ENCODE measurements around a stretch of chr12.

GRCh38 chr12:28543322-28543830 is 353.1 kb downstream of the CCDC91 start:
- PRO-cap, 2 experiments, result no peak in any of the 2 experiments

DNA sequence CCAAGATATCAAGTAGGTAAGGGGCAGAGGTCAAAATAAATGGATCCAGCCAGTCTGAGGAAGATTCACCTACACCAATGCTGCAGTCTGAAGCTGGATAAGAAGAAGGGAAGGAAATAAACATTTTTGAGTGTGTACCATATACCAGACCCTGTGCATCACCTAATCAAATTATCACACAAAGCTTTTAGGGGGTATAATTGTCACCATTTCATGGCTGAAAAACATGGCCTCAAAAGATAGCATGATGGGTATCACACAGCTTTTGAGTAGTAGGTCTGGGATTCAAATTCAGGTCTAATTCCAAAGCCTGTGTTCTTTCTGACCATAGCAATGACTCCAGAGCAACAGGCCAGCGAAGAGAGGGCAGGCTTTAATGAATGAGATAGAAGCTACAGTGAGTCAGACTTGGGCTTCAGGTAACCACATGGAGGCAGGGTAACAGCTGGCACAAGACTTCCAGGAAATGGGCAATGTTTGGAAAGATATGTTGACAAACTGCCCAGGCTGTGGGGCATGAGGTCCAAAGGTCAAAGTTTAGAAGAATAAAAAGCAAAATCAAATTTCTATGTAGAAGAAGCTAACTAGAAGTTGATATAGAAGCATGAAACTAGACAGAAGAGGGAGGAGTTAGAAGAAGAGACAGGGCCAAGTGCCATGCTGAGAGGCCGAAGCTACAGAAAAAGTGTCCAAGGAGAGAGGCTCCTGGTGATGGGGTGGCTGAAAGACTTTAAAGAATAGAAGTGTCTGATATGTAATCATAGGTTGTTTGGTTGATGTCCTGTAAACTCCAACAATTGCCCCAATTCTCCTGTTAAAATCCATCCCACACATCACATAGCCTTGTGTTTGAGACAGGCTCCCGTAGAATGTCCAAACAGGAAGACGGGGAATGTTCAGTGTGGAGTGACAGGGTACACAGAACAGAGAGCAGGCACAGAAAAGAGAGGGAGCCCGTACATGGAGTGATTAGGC is 384.5 kb downstream of the CCDC91 start:
- PRO-cap, 2 experiments, result no peak in any of the 2 experiments

DNA sequence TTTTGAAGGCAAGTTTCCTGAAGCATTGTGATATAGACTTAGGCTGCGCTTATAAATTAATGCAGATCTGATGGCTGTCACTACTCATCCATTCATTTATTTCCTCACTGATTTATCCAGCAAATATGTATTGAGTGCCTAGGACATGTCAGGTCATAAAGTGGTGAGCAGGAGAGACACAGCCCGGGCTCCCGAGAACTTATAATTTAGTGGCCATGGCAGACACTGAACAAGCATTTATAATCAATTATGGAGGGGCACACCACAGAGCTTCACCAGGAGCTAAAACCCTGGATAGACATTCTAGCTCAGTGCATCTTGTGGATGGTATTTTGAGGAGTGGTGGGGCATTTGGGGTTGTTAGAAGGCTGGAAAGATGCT is 396.9 kb downstream of the CCDC91 start:
- PRO-cap, 2 experiments, result no peak in any of the 2 experiments

DNA sequence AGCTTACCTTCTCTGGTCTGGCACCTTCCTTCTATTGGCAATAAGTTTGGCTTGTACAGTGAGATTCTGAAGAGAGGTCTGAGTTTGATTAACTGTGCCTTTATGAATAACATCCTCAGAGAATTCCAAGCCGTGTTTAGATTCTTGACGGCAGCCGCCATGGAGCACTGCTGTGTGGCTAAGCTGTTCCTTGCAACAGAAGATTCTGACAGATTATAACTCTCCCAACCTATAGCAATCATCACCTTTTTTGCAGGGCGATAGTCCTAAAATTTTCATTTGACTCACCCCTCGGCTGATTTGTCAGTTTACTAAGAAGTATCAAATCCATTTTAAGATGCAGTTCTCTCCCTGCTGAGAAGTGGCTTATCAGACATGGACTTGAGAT is 354.8 kb upstream of the FAR2 start:
- PRO-cap, 2 experiments, result no peak in any of the 2 experiments

GRCh38 chr12:29208496-29209275 is 59.6 kb downstream of the FAR2 start:
- PRO-cap, 2 experiments, result no peak in any of the 2 experiments

DNA sequence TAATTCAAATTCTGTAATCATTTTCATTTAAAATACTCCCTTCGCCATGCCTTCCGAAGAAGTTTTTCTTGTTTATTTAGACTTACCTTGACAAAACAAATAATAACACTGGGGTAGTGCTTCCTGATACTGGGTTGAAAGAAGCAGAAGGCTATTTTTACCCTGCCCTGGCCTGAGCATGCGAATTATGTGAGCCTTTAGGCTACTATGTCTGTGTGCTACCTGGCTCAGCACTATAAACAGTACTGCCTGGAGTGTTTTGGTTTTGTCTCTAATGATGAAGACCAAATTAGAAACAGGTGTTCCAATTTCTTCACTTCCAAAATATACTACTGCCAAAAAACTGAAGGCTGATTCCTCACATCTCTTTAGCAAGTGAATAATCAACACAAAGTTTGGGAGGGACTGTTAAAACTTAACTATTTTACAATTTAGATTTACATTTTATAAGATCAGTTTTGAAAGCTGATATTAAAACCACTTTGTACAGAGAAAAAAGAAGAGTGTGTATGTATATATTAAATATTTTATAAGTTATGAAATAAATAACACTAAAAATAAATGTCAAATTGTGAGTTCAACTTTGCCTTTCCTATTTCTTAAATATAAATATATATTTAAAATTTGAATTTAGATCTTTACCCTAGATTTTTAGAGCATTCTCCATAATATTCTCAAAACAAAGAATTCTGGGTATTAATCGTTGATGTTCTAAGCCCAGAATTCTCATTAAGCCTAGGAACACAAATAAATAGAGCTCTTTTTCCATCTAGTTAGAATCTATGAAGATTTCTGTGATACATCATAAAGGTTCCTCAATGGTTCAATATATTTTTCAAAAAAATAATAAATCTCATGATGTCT is 7.8 kb upstream of the OVCH1 start:
- PRO-cap, 2 experiments, result no peak in any of the 2 experiments

DNA sequence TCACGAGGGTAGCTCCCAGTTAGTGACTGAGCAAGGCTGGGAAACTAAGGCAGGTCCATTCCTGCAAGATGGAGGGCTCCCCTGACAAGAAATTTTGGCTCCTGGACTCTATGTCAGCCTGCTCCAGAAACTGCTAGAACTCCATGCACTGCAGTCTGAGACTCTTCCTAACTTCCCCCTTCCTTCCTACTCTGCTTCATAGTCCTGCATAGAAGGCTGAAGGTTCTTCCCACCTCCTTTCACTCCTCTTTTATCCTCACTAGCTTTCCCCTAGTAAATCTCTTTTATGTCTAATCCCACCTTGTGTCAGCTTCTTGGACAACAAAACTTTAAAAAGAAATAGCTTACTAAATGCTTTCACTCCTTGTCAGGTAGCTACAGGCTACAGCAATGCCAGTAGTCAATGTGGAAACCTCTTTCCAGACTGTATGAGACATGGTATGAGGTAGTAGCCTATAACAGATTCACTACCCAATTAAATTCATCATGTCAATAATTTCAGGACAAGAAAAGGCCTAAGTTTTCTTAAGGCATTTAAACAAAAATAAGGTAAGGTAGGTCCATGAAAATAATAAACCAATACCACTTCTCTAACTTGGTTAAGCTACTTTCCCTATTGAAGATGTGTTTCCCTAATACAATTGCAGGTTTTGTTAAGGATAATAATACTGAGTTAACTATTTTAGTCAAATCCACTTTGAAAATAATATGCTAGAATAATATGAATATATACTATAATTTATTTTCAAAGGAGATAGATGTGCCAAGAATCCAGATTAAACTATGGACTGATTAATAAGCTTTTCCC is 82.2 kb downstream of the TMTC1 start:
- PRO-cap, 2 experiments, result no peak in any of the 2 experiments

GRCh38 chr12:29710167-29710628 is 73.5 kb downstream of the TMTC1 start:
- PRO-cap, 2 experiments, result no peak in any of the 2 experiments

DNA sequence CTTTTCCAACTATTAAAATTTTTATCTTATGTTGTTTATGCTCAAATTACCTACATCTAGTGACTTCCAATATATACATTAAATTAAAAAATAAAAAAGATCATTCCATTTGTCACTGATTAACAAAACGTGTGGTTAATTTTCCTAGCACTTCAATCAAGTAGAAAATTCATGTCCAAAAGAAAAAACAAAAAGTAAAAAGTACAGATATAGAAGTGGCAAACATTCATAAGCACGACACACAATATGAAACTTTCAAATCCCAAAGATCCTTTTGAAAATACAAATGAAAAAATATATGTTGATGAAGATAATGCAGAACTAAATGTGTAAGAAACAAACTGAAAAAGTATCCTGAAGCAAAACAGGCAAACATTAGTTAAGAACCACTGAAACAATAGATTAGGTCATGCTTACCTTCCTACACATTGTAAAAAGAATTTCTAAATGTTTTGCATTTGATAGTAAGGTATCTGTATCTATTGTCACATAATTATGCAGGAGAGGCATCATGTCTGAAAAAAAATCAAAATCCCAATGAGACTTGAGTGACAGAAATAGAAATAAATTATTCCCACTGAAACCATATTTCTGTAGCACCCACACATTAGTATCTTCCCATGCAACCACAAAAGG is 43.8 kb downstream of the IPO8 start:
- PRO-cap, 2 experiments, result no peak in any of the 2 experiments

DNA sequence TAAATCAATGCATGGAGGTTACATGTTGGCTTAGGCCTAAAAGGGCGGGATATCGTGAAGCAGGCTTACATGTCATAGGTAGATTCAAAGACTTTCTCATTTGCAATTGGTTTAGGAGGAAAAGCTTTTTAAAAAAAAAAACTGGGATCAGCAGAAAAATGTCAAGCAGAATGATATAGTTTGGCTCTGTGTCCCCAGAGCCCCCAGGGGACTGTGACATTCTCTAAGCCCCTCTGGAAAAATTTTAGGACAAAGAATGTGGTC is 36.3 kb upstream of the CAPRIN2 start:
- PRO-cap, 2 experiments, result no peak in any of the 2 experiments

DNA sequence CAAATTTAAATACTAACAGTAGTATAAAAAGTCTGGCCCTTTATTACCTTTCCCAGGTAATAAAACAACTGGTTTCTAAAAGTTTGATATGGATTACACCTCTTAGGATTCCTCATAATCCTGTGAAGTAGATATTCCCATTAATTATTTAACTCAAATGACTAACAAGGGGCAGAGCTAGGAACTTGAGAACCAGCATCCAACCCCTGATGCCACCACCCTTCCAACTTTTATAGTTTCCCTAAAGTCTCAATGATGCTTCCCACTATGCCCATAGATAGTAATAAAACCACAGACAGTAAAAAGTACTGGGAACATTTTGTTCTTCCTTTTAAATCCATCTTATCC is 45.9 kb downstream of the SINHCAF start:
- PRO-cap, 2 experiments, result no peak in any of the 2 experiments

DNA sequence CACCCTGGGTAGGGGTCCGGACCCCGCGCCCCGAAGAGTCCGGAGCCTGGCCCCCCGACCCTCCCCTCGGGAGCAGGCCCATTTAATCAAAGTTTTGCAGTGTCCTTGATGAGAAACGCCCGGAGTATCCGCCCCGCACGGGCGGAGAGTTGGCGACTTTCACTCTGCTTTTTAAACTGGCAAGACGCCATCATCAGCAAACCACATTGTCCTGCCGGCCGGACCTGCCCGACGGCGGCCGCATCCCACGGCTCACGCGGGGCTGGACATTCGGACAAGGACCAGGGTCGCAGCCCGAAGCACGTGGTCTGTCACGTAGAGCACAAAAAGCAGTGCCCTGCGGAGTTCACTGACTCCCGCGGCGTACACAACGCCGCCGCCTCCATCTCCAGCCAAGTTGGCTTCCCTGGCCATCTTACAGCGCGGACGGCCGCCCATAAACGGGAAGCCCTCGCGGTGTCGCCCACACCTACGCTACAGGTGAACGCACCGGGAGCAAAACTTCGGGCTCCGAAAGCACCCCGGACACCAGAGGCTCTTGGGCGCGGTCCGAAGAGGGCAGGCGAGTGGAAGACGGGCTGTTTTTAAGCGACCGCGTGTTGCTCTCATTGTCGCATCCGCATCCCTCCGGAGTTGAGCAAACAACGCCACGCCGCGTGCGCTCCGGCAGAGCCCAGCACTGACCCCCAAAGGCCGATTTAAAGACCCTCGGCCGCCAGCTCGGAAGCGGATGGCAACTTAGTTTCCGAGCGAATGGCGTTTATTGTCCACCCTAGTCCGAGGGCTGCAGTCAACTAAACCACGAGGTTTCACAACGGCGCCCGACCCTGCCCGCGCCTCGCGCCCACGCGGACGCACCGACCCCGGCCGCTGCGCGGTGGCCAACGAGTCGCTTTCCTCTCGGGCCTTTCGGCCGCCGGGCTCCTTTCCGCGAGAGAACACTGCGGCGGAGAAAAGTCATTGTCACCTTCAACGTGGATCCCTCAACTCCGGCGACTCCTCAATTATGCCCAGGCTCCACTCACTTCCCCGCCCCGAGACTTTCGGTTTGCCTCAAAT is 885 bp downstream of the SINHCAF start:
- PRO-cap, 2 experiments, result peak in 1 of 2 experiments; most common minus-strand start position 796 of the sequence (in 1)

GRCh38 chr12:31386229-31386920 is 60.4 kb upstream of the SINHCAF start:
- PRO-cap, 2 experiments, result no peak in any of the 2 experiments

GRCh38 chr12:31524726-31525346 is 66.1 kb downstream of the DENND5B start:
- PRO-cap, 2 experiments, result no peak in any of the 2 experiments

GRCh38 chr12:31525394-31525713 is 65.6 kb downstream of the DENND5B start:
- PRO-cap, 2 experiments, result no peak in any of the 2 experiments

DNA sequence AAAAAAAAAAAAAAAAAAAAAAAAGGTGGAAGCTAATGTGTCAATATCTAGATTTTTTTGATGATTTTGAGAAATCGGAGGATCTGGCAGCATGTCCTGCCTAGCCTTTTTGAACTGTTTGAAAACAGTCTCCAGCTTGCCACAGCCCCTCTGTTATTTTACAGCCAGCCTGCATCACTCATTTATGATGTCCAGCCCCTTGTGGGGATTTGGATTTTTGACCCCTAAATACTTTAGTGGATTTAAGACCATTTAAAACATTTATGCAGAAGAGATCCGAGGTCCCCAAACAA is 623 bp downstream of the ETFBKMT start:
- PRO-cap, 2 experiments, result no peak in any of the 2 experiments

- PRO-cap, 2 experiments, result no peak in any of the 2 experiments
These were observed 4.9 kb upstream of the AMN1 start for GRCh38 chr12:31733715-31734153.

DNA sequence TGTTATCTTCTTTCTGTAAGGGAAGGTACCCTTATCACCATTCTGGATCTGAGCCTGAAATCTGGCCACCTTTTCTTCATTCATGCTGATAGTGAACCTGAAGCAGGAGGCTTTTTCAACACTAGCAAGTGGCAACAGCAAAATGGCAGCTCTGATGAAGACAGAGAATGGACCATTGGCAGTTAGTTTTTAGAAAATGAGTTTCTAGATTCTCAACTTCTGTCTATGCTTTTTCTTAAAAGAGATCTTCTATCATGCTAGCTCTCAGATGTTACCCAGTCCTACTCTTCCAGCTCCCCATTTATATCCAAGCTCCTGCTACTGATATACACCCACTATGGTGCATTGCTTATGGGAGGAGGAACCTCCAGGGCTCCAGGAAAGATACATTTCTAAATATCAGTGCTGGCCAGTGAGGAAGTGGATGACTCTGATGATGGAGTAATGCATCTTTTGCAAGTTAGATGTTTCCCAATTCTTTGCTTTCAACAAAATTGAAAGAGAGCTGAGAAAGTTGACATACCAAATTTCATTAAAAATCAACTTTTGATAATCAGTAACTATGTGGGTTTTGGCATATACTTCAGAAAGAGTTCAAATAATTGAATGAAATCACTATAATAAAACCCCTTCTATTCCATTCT is 61.3 kb upstream of the H3-5 start:
- PRO-cap, 2 experiments, result no peak in any of the 2 experiments

DNA sequence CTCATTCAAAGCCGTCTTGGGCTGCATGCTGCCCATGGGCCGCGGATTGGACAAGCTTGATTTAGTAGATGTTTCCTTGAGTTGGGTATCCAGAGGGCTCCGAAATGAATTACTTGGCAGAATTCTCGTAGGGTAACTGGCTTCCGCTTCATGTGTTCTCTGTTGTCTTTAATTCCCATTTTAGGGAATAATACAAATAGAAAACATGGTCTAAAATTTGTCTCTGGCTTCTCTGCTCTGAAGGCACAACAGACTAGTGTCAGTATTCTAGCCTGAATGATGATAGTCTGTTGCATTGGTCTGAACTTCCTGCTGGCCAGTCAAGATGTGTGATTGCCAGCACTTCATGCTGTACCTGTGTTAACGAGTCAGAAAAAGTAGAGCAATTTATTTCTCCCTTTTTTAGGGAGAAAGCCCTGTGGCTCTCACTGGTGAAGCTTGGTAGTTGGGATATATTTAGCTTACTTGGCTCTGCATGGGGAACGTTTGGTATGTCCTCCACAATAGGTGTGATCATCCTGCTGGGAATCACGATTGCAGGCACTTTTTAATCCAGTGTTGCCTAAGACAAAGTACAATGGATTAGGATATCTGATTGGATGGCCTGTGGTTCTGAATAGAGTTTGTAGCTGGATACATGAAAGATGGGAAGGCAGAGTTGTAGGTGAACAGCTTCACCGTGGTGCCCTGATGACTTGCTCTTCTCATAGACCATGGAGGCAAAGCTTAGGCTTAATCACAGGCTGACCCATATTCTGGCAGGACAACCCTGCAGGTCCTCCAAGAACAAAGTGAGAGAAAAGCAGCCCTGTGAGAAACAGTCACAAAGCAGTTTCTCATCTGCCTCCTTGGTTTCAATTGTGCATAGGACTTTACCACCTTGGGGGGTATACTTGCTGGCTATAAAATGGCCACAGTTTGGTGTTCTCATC is 7.3 kb downstream of the RESF1 start:
- PRO-cap, 2 experiments, result no peak in any of the 2 experiments

DNA sequence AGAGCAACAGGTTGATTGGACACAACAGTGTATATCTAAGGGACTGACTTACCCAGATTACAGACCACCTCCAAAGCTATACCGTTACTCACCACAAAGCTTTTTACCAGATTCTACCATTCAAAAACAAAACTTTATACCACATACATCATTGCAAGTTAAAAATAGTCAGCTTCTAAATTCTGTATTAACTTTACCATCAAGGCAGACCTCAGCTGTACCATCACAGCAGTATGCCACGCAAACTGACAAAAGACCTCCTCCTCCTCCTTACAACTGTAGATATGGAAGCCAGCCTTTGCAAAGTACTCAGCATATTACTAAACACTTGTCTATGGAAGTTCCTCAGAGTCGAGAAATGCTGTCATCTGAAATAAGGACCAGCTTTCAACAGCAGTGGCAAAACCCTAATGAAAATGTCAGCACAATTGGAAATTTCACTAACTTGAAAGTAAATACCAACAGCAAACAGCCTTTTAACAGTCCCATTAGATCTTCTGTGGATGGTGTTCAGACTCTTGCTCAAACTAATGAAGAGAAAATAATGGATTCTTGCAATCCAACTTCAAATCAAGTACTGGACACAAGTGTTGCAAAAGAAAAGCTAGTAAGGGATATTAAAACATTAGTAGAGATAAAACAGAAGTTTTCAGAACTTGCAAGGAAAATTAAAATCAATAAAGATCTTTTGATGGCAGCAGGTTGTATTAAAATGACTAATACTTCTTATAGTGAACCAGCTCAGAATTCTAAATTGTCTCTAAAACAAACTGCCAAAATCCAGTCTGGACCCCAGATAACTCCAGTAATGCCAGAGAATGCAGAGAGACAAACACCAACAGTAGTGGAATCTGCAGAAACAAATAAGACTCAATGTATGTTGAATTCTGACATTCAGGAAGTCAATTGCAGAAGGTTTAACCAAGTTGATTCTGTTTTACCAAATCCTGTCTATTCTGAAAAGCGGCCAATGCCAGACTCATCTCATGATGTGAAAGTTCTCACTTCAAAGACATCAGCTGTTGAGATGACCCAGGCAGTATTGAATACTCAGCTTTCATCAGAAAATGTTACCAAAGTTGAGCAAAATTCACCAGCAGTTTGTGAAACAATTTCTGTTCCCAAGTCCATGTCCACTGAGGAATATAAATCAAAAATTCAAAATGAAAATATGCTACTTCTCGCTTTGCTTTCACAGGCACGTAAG is 22.7 kb downstream of the RESF1 start:
- PRO-cap, 2 experiments, result no peak in any of the 2 experiments

All from monocyte (primary cell).